Measurements from ENCODE around the genes GPC3 and INTS6L.

DNA sequence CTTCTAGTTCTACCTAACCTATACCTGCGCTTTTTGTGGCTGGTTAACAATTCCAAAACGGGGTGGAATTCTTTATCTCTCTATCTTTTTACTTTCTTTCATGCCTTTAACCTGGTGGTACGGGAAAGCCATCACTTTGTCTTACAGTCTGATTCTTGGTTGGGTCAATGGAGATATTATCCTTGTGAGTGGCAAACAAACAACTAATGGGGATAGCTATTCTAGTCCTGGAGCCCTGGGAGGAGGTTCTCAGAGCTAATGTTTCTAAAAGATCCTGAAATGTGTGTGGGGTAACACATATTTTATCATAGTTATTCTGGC, 159.8 kb upstream of the MBNL3 start:
- PRO-cap: unidirectional peak, minus-strand start at position 72 of the sequence

DNA sequence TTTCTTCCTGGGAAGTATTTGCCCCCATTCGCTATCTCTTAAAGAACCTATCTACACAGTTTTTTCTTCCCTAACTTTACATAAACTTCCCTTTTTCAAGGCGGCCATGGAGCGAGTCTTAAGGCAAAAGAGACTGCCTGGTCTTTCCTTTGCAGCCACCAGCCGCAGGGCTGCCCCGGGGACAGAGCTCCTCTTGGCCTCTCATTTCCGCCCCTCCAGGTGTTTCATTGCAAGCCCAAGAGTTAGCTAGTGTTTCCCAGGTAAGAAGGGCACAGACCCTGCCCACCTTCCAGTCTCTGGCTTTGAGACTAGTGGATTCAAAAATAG, 30.2 kb upstream of the GPC4 start:
- PRO-cap: no peak

GRCh38 chrX:133783184-133783837, 202.1 kb downstream of the GPC3 start:
- PRO-cap: no peak

GRCh38 chrX:133985360-133986172, at the start of gene GPC3:
GPC3 (minus strand) TSS chrX:133985594.
- PRO-cap: no peak

DNA sequence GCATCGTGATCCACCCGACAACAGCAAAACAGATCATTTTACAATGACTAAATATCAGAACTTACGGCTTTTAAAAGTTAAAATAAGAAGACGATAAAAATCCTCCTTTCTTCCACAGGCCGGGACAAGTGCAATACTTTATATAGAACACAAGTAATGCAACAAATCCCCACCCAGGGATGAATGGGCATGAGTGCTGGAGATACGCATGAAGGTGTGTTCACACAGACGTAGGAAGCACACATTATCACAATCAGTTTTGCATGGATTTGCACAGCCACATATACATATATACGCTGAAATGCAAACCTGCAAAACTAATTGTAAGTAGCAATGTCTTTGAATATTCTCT, 67.6 kb upstream of the CCDC160 start:
- PRO-cap: no peak

DNA sequence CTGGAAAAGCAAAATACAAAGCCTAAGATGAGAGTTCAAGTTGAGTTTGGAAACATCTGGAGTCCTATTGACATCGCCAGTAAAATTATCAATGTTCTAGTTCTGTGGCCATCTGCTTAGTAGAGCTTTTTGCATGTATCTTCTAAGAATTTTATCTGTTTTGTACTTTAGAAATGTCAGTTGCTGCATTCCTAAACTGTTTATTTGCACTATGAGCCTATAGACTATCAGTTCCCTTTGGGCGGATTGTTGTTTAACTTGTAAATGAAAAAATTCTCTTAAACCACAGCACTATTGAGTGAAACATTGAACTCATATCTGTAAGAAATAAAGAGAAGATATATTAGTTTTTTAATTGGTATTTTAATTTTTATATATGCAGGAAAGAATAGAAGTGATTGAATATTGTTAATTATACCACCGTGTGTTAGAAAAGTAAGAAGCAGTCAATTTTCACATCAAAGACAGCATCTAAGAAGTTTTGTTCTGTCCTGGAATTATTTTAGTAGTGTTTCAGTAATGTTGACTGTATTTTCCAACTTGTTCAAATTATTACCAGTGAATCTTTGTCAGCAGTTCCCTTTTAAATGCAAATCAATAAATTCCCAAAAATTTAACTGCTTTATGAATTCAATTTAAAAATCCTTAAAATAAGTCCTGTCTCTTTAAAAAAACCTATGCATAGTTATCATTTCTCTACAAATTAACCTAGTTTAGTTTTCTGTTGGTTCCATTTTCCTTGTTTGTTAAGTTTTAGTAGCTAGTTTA, 40.3 kb downstream of the HPRT1 start:
- PRO-cap: no peak

DNA sequence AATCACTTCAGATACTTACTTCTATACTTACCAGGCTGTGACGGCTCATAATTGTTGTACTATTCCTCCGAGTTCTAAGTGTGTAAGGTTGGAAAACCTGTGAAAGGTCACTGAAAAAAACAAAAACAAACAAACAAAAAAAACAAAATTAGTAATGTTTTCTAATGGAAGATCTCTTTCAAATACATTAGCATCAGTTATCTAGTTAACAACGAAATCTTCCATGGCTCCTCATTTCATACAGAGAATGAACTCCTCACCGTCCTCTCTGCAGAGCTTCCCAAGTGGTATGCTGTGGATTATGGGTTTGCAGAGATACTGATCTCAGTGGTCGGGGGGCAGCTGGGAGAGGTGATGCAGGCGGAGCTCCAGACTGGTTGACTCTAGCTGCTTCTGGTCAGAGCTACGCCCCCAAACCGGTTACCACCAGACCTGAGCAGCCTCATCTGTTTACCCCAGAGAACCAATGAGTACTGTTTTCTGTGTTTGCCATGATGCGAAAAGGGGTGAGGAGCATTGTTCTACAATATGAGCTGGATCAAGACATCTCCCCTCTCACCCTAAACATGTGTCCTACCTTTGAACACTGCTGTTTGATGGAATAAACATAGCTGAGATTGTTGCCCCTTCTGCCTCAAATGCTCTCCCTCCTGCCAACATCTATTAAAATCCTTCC, 3.1 kb downstream of the PABIR2 start:
- PRO-cap: no peak

- PRO-cap: unidirectional peak, minus-strand start at chrX:134821475
These were observed 14.4 kb downstream of the PABIR3 start for GRCh38 chrX:134821324-134821953.

DNA sequence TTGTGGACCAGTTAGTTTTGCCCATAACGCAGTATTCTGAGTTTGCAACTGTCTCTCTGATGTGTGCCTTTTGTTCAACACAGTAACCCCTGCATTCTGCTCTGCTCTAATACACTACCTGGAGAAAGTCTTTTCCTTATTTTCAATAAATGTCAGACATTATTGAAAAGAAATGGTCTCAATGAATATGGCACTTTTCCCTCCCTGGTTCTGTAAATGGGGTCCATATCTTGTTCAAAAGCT, 1.1 kb downstream of the RTL8C start:
- PRO-cap: no peak

GRCh38 chrX:135165904-135166243, 5.3 kb downstream of the CT55 start:
- PRO-cap: no peak

DNA sequence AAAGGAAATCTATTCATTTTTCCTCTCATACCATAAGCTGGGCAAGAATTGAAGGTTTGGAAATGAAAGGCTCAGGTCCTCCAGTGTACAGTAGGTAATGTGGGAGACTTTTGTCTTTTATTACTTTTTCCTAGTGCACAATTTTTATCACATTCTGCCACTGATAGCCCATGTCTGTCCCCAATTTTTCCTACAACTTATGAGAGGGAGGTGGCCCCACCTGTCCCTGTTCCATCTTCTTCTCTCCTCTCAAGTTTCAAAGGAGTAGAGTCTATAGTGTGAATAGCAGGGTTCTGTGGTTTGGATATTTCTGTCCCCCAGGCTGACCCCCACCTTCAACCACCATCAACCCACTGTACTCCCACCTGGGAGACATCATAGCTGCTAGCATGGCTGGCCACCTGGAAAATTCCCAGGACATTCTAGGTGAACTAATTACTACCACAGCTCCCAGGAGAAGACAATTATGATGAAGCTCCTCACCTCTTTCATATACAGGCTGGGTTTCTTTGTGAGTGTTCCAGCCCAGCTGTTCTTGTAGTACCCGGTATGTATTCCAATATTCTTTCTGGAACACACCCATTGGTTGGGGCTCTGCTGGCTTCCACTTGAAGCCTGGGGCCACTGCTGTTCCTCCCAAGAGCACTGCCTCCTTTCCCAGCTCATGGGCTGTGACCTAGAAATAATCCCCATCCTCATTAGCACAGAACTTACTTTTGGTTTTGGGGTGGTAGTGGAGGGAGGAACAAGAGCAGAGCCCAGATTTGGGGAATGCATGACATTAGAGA, 17.3 kb upstream of the ETDC start:
- PRO-cap: no peak

DNA sequence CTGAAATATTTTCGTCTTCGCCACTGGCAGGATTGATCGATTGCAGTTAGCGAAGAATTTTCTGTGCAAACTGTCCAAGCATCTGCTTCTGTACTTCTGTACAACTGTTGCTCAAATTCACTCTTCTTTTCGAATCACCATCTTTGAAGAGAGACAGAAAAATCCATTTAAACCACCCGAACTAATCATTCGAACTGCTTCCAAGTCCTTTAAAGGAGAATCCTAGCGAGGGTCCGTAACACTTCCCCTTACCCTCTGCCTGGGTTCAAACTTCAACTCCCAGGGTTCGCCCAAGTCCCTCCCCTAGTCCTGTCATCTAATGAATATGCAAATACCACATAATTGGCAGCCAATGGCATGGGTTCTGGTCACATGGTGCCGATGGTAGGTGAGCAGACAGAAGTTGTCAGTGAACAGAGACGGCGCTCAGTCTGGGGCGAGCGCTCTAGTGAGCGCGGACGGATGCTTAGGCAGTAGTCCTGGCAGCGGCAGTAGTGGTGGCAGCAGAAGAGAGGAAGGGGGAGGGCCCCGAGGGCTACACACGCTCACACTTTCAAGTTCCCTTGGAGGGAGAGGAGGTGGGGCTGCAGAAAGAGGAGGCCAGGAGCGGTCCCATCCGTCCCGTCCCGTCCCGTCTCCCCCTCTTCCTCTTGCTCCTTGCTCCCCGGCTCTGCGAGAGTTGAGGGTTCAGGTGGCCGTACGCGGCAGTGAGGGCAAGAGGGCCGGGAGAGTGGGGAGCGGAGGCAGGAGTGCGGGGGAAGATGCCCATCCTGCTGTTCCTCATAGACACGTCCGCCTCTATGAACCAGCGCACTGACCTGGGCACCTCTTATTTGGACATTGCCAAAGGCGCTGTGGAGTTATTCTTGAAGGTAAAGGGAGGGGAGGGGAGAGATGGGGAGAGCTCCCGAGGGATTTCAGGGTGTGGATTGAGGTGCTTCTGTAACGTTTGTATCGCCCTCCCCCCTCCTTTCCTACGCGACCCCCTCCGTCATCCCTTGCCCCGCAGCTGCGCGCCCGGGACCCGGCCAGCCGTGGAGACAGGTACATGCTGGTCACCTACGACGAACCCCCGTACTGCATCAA, at the start of gene INTS6L:
Gene INTS6L, plus strand, starts transcription at position 429 of the 1,086 bp plus-strand sequence.
- PRO-cap: bidirectional peak, plus-strand start at position 429 of the sequence, minus-strand start at position 305 of the sequence; bidirectional peak, plus-strand start at position 785 of the sequence, minus-strand start at position 802 of the sequence

DNA sequence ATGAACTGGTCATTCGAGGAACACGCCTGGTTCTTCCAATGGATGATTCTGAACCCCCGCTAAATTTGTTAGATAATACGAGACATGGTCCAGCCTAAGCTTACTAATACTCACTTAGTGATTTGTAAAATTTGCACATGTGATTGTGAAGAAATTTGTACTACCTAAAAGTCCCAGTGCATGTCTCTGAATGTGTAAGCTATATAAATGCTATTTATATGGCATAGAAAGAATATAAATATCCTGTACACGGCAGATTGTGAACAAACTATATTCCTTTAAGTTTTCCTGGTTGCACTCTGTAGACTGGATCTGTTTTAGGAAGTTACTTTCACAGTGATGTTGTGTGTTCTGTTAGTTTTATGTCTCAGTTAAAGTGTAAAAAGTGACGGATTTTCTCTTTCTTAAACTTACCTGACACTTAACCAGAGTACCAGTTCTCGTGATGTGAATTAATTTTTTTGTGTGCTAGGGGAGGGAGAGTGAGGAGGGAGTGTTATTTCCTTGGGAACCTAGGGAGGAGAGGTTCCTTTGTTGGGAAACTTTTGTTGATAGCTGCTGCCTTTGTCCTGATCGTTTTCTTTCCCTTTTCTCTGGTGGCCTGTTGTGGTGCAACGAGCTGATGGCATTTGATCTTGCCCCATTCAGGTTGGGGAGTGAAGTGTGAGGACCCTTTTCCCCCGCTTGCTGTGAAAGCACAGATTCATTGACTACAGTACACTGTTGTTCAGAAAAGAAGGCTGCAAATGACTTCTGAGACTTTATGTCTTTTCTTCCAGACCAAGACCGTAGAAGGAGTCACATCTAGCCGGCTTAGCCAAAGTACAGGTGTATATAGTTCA, 59.6 kb downstream of the SLC9A6 start:
- PRO-cap: no peak

DNA sequence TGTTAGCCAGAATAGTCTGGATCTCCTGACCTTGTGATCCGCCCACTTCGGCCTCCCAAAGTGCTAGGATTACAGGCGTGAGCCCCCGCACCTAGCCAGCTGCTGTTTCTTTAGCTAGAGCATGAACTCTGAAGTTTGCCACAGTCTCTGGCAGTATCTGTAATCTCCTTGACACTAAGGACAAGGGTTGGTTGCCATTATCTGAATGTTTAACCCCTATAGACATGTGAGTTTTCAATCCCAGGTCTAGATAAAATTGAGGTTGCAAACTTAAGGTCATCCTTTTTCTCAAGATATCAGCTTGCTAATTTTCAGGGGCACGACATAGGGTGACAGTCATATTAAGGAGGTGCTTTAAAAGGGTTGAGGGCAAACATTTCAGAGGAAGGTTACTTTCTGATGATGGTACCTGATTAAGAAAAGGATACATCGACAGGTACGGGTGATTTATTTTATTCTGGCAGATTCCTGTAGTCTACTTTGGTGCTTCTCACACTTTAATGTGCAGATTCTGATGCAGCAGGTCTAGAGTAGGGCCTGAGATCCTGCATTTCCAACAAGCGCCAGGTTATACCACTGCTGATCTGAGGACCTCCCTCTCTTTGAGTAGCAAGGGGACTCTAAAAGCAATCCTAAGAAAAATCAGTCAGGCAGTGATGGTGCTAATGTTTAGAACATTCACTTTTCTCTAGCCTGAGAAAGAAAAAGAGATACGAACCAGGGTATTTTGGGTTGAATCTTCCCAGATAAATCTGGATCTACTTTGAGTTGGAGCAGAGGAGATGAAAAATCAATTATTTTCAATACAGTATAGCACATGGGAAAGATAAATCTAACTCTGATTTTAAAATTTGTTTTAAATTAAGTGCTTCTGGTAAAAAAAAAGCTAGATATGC, 22.7 kb upstream of the FHL1 start:
- PRO-cap: no peak

GRCh38 chrX:136185241-136186075, 11.4 kb upstream of the FHL1 start:
- PRO-cap: no peak

- PRO-cap: no peak
These were observed 3.1 kb upstream of the FHL1 start for GRCh38 chrX:136193590-136194207.

- PRO-cap: bidirectional peak, plus-strand start at chrX:136204925, minus-strand start at chrX:136204729
These were observed 7.7 kb downstream of the FHL1 start for GRCh38 chrX:136204399-136205121.

- PRO-cap: no peak
These were observed 4.4 kb upstream of the MAP7D3 start for GRCh38 chrX:136255443-136256128.

DNA sequence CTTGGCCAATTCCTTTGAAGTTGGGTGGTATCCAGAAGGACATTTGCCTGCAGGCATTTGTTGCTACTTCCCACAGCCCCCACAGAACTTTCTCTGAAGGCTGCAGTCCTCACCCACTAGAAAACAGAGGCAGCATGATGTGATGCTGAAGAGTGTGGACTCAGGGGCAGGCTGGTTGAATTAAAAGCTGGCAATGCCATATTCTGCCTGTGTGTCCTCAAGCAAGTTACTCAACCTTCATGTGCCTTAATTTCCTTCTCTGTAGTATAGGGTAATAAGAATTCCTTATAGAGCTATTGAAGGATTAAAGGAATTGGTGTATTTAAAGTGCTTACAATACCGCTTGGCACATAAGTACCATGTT, 87.5 kb downstream of the ADGRG4 start:
- PRO-cap: no peak

DNA sequence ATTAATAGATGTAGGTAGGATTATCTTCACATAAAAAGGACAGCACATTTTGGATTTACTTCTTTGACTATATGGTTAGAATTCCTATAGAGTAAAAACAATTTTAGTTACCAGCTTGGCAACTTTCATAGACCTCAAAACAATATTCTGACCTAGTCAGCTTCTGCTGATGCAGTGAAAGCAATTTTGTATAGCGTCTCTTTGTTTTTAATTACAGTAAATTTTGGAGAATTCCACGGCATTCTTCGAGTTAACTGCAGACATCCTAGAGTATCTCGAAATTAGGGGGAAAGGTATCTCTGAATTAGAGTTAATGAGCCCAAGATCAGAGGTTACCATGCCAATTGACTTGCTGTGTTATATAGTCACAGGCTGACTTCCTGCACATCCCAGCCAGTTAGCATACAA, 3.6 kb downstream of the BRS3 start:
- PRO-cap: unidirectional peak, plus-strand start at position 227 of the sequence

Measured in sciatic nerve (tissue), 1 donor.